Hematopoietic multipotent progenitor cell (in vitro differentiated cells): ENCODE results near the genes POR, YWHAG, SPDYE16 and RSBN1L.

GRCh38 chr7:75872285-75872943, 6.4 kb upstream of the RHBDD2 start:
- CAGE, long polyA plus RNA, result no peak

DNA sequence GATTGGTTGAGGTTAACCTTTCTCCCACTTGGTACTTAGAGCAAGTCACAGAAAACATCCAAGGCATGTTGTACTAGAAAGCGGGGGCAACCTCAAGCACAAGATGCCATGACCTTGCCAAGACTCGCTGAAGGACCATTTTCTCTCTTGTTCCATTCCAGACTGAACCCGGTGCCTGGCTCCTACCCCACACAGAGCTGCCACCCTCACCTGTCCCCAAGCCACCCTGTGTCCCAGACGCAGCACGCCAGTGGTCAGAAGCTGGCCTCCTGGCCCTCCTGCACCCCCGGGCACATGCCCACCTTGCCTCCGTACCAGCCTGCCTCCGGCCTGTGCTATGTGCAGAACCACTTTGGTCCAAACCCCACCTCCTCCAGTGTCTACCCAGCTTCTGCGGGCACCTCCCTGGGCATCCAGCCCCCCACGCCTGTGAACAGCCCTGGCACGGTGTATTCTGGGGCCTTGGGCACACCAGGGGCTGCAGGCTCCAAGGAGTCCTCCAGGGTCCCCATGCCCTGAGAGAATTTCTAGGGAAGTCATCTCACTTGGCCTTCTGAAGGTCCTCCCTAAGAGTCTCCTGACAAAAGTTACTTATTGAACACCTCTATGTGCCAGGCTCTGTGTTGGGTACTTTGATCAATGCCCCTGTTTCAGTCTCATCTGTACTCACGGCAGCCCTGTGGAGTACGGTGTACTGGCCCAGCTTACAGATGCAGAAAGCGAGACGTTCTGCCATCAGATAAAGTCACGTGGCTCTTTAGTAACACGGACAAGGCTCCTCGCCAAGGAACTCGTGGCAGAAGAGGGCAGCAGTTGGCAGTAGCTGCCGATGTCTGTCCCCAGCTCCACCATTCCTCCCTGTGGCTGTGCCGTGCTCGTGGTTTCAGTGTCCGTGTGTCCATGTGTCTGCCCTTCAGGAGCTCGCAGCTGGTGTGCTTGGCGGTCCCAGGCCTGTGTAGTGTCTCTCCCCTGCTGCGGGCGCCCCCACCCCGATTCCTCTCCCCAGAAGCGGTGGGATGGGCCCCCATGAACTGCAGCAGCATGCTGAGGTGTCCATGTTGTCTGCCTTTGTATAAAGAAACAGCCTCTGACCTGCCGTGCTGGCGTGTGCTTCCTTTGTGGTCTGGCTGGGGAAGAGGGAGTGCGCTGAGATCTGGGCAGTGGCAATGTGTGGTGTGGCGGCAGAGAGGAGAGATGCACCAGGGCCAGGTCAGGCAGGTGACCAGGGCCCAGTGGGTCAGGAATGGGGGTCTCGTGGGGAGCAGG, 9.4 kb downstream of the RHBDD2 start:
- CAGE, long polyA plus RNA, result no peak

- CAGE, long polyA plus RNA, result no peak
Measured at GRCh38 chr7:75915013-75915380, at the start of gene POR. Gene POR (plus strand): TSS chr7:75915155.

- CAGE, long polyA plus RNA, result no peak
Measured at GRCh38 chr7:75920248-75921218, 5.6 kb downstream of the POR start.

- CAGE, long polyA plus RNA, result no peak
Measured at GRCh38 chr7:75953279-75953527, 38.2 kb downstream of the POR start.

DNA sequence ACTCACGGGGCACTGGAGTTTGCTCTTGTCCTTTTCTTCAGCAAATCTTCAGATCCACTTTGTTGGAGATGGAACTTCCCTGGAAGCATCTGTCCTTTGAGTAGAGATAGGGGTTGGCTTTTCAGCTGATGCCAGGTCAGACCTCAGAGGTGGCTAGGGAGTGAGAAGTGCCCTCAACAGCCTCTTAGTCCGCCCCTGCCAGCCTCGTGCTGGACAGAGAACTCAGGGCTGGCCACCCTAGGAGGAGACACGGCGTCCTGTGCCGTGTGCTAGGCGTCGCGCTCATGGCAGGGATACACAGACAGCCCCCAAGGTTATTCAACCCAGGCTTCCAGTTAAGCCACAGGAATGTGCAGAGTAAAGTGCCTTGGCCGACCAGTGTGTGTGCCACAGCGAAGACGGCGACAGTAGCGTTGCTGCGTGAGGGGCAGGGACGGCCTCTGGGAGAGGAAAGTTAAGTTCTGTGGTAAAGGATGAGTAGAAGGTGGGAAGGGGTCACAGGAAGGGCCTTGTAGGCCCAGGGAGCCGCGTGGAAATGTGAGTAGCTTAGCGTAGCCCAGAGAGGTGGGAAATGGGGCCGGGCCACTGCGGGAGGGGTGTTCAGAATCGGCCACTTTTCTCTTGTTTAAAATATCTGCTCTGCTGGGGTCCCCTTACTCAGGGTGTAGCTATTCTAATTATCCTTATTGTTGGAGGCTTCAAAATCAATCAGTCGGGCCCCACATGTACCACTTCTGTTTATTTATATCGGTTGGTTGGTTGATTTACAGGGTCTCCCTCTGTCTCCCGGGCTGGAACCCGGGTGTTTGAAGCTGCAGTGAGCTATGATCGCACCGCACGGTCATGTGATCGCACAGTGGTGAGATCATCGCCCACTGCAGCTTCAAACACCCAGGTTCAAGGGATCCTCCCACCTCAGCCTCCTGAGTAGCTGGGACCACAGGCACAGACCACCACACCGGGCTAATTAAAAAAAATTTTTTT, 24.6 kb downstream of the TMEM120A start:
- CAGE, long polyA plus RNA, result no peak

GRCh38 chr7:75971251-75971838, 23.1 kb downstream of the TMEM120A start:
- CAGE, long polyA plus RNA, result no peak

GRCh38 chr7:75979982-75980591, 14.3 kb downstream of the TMEM120A start:
- CAGE, long polyA plus RNA, result no peak

GRCh38 chr7:75983284-75983856, 11.0 kb downstream of the TMEM120A start:
- CAGE, long polyA plus RNA, result no peak

- CAGE, long polyA plus RNA, result no peak
Measured at GRCh38 chr7:76250964-76251194, 49.2 kb downstream of the SRRM3 start.

GRCh38 chr7:76294241-76295149, 8.0 kb upstream of the HSPB1 start:
- CAGE, long polyA plus RNA, result no peak

GRCh38 chr7:76333527-76334123, 25.2 kb downstream of the YWHAG start:
- CAGE, long polyA plus RNA, result no peak

- CAGE, long polyA plus RNA, result no peak
Measured at GRCh38 chr7:76335694-76336170, 23.1 kb downstream of the YWHAG start.

DNA sequence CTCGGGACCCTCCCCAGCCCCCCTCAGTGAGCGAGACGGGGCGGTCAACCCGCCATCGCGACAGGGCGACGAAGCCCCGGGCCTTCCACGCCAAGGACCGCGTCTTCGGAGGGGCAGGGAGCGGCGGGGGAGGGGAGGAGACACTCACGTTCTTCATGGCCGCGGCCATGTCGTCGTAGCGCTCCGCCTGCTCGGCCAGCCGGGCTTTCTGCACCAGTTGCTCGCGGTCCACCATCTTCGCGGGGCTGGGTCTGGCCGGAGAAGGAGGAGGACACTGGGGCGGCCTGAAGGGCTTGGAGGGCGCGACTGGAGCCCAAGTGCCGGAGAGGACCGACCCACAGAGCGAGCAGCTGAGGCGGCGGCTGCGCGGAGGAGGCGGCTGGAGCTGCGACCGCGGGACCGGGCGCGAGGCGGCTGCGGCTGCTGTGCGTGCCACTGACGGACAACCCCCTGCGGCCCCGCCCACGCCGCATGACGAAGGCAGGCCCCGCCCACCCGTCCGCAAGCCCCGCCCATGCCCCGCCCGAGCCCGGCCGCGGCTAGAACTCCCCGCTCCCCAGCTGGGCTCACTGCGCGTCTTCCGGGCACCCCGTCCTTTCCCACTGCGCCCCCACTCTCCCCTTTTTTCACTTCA, at the start of gene YWHAG:
Gene YWHAG (minus strand): TSS at position 418 of the 634 bp plus-strand sequence.
- CAGE, long polyA plus RNA, result start-site peak on the minus strand centred at position 403 of the sequence, 35 bp wide, 504 reads

- CAGE, long polyA plus RNA, result no peak
Measured at GRCh38 chr7:76388992-76389917, 20.2 kb downstream of the SSC4D start.

DNA sequence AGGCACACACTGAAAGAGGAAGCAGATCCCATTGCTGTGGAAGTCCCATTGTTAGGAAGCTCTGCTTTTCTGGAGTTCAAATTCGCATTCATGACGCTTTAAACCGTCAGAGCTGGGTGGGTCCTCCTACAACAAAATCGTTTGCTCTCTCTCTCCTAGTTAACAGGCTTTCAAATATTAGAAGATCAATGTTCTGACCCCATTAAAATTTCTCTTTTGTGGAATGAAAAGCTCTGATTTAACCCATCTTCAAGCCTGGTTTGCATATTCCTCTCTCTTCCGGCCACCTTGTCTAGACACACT, at the start of gene SPDYE16:
Gene SPDYE16 (minus strand): TSS at position 53 of the 303 bp plus-strand sequence.
- CAGE, long polyA plus RNA, result no peak

- CAGE, long polyA plus RNA, result no peak
Measured at GRCh38 chr7:76839243-76839819, 192.8 kb downstream of the SPDYE17 start.

DNA sequence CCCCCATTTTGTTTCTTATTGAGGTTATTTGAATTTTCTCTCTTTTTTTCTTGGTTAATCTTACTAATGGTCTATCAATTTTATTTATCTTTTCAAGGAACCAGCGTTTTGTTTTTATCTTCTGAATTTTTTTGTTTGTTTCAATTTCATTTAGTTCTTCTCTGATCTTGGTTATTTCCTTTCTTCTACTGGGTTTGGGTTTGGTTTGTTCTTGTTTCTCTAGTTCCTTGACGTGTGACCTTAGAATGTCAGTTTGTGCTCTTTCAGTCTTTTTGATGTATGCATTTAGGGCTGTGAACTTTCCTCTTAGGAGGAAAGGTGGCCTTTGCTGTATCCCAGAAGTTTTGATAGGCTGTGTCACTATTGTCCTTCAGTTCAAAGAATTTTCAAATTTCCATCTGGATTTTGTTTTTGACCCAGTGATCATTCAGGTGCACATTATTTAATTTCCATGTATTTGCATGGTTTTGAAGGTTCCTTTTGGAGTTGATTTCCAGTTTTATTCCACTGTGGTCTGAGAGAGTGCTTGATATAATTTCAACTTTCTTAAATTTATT, 6.2 kb upstream of the SPDYE18 start:
- CAGE, long polyA plus RNA, result no peak

DNA sequence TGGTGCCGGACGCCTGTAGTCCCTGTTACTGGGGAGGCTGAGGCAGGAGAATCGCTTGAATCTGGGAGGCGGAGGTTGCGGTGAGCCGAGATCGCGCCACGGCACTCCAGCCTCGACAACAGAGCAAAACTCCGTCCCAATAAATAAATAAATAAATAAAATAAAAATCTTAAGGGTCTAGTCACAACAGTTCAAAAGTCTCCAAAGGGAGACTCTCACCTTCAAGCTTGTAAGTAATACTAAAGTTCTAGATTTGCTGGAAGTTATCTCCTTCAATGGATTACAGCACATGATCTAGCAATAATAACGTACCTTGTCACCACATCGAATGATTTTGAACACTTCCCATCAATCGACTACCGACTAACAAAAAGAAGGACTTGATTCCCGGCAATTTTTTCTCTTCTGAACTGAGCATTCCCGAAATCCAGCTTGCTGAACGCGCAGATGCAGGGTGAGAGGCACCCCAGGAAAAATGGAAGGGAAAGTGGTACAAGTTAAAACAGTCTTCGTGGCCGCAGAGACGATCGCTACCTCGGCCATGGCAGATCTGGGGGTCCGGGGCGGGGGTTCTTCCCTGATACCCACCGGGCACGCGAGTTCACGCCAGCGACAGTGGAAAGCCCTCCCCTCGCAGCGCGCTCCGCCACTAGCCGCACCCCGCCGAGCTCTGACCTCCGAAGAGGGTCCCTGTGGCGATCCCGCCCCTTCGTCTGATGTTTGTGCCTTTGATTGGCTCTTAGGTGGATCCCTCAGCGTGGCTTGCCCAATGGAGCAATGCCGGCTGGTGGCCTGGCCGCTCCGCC, 472 bp upstream of the RSBN1L start:
- CAGE, long polyA plus RNA, result no peak

DNA sequence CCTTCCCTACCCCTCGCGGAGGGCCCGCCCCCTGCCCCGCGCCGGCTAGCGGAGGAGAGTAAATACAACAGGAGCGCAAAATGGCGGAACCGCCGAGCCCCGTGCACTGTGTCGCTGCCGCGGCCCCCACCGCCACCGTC, at the start of gene RSBN1L:
Gene RSBN1L (plus strand): TSS at position 70 of the 140 bp plus-strand sequence.
- CAGE, long polyA plus RNA, result start-site peak on the plus strand centred at position 54 of the sequence, 50 bp wide, 1,893 reads